SK-MEL-5 (cell line): Measurements from ENCODE around the gene CRB3.

DNA sequence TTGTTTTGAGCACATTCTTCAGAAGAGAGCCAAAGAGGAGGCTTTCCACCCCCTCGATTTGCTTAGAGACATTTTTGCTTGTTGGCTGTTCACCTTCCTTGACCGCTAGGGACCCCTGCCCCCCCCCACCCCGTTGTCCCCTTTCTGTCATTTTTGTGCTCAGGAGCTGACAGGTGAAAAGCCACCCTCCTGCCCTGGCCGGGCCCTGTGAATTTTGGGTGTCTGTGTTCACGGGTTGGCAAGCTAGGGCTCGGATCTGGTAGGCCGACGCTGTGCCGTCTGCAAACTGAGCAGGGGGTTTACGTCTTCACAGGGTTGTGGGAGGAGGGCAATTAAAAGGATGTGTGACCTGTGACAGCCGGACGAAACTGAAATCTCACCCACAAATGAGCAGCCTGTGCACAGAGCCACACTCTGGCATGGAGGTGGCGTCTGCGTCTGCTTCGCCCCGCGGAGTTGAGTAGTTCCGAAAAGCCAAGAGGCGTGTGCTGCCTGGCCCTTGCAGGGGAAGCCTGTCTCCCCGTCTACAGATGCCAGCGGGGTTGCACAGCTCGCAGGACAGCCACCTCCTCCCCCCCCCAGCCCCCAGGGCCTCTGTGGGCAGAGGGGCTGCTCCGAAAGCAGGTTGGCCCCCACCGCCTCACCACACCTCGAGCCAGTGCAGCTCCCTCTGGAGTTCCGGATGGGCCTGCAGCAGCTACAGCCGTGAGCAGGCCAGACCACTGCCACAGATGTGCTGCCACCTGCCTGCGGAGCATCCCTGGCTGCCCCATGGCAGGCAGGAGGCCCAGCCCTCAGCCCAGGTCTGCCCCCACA, 117.4 kb downstream of the KDM4B start:
RAMPAGE:
- cytosol, long total RNA: no peak
- long total RNA: no peak
- nucleus, long total RNA: no peak

DNA sequence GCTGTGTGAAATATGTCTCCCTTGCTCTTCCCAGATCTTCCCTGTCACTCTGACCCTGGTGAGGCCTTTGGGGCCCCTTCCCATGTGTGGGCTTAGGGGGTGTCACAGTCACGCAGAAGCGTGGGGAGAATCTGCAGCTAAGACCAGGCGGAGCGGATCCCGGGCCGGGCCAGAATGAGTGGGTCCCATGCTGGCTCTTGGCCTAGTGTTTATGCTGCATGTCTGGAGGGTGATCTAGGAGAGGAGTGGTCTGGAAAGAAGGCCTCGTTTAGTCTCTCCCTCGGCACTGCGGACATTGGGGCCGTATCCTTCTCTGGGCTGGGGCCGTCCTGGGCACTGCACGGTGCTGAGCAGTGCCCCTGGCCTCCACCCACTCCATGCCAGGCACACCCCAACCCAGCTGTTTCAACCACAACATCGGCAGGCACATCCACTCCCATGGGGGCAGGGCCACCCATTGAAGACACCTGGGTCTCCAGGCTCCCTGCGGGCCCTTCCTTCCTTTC, 123.1 kb downstream of the KDM4B start:
RAMPAGE:
- cytosol, long total RNA: no peak
- long total RNA: no peak
- nucleus, long total RNA: no peak

GRCh38 chr19:5110430-5110947, 141.6 kb downstream of the KDM4B start:
RAMPAGE:
- cytosol, long total RNA: no peak
- long total RNA: no peak
- nucleus, long total RNA: no peak

RAMPAGE:
- cytosol, long total RNA: no peak
- long total RNA: no peak
- nucleus, long total RNA: no peak
These were observed 146.5 kb downstream of the KDM4B start for GRCh38 chr19:5115389-5115880.

DNA sequence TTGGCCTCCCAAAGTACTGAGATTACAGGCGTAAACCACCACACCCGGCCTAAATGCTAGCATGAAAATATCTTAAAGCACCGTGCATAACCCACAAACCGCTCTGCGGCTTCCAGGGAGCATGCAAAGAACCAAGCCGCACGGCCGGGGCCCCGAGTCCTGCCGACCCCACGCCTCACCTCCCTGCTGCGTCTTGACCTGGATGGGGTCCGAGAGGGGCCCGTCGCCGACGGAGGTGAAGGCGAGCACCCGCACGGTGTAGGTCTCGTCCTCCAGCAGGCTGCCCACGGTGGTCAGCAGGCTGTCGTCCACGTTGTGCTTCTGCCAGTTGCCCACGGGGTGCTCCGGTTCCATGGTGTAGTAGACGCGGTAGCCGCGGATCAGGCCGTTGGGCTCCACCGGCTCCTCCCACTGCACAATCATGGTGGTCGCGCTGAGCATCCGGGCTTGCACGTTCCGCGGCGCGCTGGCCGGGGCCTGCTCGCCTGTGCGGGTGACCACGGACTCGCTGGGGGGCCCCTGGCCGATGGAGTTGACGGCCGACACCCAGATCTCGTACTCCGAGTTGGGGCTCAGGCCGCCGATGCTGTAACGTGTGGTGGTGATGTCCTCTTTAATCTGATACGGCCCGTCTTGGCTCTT, 96.8 kb downstream of the PTPRS start:
RAMPAGE:
- cytosol, long total RNA: no peak
- long total RNA: no peak
- nucleus, long total RNA: no peak

GRCh38 chr19:5251185-5252037, 89.2 kb downstream of the PTPRS start:
RAMPAGE:
- cytosol, long total RNA: no peak
- long total RNA: no peak
- nucleus, long total RNA: no peak

DNA sequence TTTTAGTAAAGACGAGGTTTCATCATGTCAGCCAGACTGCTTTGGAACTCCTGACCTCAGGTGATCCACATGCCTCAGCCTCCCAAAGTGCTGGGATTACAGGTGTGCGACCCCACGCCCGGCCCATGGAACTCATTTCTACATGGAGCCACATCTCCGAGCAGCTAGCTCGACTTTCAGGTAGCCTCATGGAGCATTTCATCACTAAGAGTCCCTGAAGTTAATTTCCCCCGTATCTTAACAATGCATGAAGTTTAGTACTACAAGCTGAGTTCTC, 6.3 kb downstream of the LONP1 start:
RAMPAGE:
- cytosol, long total RNA: no peak
- long total RNA: no peak
- nucleus, long total RNA: no peak

DNA sequence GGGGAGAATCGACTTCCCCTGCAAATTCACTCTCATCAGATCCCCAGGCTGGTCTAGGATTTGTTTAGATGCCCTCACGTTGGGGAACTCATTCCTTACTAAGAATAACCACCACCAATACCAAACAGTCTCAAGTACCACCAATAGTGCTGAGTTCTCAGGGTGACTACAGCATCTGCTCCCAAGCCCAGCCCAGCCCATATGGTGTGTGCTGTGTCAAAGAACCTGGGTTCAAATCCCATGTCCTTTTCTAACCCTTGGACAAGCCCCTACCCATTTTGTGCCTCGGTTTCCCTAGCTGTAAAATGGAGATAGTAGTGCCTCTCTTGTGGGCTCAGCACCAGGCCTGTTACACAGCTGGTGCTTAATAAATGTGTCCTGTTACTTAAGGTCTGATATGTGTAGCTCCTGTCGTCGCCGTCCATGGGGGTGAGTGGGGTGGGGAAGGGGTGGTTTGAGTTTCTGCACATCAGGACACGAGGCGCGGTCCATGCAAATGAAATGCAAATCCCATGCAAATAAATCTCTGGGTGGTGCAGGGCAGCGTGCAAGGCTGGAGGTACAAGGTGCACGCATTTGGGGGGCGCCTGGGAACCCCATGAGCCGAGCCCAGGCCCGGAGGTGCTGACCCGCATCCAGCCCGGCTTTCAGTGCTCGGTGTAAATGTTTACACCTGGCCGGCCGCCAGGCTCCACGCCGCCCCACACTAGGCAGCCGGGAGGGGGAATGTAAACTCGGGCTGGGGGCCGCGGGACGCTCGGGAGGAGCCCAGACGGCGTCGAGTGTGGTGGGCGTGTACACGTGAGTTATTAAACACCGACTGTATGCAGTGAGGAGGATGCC, 17.1 kb downstream of the NRTN start:
RAMPAGE:
- cytosol, long total RNA: no peak
- long total RNA: no peak
- nucleus, long total RNA: no peak

DNA sequence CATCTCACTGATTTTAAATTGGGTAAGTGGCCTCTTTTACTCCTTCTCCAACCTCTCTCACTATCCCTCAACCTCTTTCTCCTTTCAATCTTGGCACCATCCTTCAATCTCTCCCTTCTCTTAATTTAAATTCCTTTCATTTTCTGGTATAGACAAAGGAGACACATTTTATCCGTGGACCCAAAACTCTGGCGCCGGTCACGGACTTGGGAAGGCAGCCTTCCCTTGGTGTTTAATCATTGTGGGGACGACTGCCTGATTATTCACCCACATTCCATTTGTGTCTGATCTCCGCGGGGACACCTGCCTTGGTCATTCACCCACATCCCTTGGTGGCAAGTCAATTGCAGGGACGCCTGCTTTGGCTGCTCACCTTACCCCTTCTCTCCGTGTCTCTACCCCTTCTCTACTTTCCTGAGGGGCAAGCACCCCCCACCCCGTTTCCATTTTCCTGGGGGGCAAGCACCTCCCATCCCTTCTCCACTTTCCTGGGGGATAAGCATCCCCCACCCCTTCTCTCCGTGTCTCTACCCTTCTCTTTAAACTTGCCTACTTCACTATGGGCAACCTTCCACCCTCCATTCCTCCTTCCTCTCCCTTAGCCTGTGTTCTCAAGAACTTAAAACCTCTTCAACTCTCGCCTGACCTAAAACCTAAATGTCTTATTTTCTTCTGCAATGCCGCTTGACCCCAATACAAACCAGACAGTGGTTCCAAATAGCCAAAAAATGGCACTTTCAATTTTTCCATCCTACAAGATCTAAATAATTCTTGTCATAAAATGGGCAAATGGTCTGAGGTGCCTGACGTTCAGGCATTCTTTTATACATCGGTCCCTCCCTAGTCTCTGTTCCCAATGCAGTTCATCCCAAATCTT, 8.5 kb upstream of the FUT6 start:
RAMPAGE:
- cytosol, long total RNA: no peak
- long total RNA: no peak
- nucleus, long total RNA: no peak

GRCh38 chr19:5850096-5850609, 10.7 kb upstream of the FUT6 start:
RAMPAGE:
- cytosol, long total RNA: no peak
- long total RNA: no peak
- nucleus, long total RNA: no peak

RAMPAGE:
- cytosol, long total RNA: no peak
- long total RNA: no peak
- nucleus, long total RNA: no peak
These were observed 8.6 kb downstream of the NDUFA11 start for GRCh38 chr19:5894636-5895668.

GRCh38 chr19:6062821-6063397, 47.4 kb downstream of the RFX2 start:
RAMPAGE:
- cytosol, long total RNA: no peak
- long total RNA: no peak
- nucleus, long total RNA: no peak

DNA sequence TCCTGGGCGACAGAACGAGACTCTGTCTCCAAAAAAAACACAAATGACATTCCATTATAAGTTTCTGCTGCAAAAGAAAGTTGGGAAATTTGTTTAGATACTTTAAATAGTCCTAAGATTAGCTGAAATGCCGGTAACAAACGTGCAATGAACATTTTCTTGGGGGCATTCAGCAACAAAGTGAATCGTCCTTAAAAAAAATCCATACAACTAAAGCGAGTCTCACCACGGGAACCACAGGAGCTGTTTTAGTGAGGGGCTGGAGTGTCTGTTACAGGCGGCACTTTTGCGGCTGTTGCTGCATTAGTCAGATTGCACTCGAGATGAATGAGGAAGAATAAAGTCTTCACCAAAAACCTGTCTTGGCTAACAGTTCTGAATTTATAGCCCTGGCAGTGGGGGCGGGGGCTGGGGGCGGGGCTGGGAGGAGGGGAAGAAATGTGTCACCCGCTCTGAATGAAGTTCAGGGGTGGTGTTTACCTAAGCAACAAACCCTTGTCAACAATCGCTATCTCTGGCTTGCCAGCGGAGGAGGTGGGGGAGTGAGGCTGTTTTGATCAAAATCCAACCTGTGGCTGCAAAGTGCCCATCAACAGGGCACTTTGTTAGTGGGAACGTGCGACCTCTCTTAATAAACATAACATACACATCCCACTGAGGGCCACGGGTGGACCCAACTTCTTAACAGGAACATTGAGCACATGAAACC, 44.6 kb downstream of the RFX2 start:
RAMPAGE:
- cytosol, long total RNA: no peak
- long total RNA: no peak
- nucleus, long total RNA: no peak

GRCh38 chr19:6092102-6092991, 18.0 kb downstream of the RFX2 start:
RAMPAGE:
- cytosol, long total RNA: no peak
- long total RNA: no peak
- nucleus, long total RNA: no peak

RAMPAGE:
- cytosol, long total RNA: no peak
- long total RNA: no peak
- nucleus, long total RNA: no peak
These were observed 21.3 kb upstream of the MLLT1 start for GRCh38 chr19:6301097-6301425.

GRCh38 chr19:6392353-6392832, 571 bp downstream of the GTF2F1 start:
RAMPAGE:
- cytosol, long total RNA: no peak
- long total RNA: no peak
- nucleus, long total RNA: no peak

GRCh38 chr19:6413233-6414234, 11.1 kb downstream of the KHSRP start:
RAMPAGE:
- cytosol, long total RNA: no peak
- long total RNA: no peak
- nucleus, long total RNA: no peak

RAMPAGE:
- cytosol, long total RNA: no peak
- long total RNA: no peak
- nucleus, long total RNA: no peak
These were observed 2.3 kb downstream of the KHSRP start for GRCh38 chr19:6422159-6422879.

DNA sequence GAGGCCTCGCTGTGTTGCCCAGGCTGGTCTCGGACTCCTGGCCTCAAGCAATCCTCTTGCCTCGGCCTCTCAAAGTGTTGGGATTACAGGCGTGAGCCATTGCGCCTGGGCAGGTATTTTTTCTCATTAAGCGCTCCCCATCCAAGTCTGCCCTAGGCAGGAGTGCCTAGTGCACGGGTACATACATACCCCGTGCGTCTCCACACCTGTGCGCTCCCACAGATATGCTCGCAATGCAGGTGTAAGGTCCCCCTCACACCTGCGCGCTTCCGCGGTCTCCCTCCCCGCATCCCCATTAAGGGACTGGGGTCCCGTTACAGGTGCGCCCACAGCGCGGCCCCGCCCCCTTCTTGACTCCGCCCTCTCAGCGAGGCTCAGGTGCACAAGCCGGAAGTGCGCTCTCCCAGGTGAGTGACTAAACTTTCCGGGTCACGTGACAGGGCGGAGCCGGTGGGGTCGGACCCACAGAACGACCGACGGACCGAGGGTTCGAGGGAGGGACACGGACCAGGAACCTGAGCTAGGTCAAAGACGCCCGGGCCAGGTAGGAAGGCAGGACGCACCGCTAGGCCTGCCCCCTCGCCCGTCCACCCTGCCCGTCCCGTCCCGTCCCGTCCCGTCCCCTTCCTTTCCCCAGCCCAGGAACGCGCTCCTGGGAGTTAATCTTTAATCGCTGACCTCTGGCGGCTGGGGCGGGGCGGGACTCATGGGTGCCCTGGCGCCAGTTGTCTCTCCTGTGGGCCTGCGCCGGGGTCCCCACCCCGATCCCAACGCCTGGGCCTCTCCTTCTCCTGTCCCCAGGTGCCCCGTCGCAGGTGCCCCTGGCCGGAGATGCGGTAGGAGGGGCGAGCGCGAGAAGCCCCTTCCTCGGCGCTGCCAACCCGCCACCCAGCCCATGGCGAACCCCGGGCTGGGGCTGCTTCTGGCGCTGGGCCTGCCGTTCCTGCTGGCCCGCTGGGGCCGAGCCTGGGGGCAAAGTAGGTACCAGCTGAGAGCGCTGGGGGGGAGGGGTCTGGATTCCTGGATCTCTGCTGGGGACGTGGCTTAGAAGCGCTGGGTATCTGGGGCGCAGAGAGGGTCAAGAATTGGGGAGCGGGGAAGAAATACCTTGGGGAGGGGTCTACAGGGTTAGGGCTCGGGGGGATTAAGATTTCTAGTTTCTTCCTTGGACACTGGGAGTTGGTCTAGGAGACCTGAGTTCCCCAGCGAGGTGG, at the start of gene CRB3:
Gene CRB3, plus strand, starts transcription at position 465 of the 1,214 bp plus-strand sequence.
RAMPAGE:
- cytosol, long total RNA: no peak
- long total RNA: no peak
- nucleus, long total RNA: no peak

DNA sequence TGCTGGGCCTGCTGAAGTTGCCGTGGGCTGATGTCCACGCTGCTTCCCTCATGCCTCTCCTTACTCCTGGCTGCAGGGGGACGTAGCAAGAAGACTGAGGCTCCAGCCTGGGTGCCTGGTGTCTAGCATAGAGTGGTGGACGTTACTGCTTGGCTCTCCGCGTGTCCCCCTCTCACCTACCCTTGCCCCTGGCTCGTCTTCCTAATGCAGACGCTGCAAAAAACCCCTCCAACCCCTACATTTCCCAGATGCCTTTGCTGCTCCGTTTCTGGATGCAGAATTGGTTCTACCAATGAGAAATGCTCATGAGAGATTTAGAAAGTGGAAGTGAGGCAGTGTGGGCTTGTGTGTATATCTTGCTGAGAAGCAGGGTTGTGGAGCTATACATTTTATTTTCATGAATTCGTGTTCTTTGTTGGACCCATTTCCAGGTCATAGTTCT, 7.8 kb upstream of the DENND1C start:
RAMPAGE:
- cytosol, long total RNA: no peak
- long total RNA: no peak
- nucleus, long total RNA: no peak